NB4 (cell line): ENCODE measurements around the genes COX6B1, IGFLR1, HSPB6, NPHS1, KIRREL2, OVOL3, ZNF585A and ZNF875.

DNA sequence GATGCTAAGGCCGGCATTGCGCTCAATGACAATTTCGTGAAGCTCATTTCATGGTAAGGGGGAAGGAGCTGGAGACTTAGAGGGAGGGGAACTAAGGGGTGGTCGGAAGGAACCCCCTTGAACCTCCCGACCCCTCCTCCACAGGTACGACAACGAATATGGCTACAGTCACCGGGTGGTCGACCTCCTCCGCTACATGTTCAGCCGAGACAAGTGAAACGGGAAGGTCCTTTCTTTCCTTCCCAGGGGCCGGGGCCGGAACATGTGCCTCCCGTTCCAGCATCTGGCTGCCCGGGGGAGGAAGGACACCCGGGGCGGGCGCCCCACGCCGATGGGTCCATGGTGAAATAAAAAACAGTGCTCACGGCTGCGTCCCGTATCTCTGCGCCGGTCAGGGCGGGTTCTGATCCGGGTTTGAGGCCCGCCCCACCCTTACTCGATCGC lies 450 bp upstream of the TMEM147 start:
- RRBS, result 1% methylated on average over 23 of the region's 31 CpGs

- RRBS, result no CpG with 5 or more reads among the region's 19 CpGs
Observed at GRCh38 chr19:35550041-35550951, 4.9 kb downstream of the TMEM147 start.

DNA sequence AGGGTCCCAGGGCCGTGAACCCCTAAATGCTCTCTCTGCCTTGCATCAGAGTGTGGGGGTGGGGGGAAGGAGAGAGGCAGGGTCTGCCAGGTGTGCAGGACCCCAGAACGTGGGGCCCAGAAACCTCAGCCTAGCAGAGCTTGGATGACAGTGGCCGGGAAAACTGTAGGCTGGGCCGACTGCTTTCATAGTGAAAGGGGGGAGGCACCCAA lies 6.1 kb downstream of the TMEM147 start:
- RRBS, result no CpG with 5 or more reads among the region's 4 CpGs

GRCh38 chr19:35647955-35648613 lies at the start of gene COX6B1:
Gene COX6B1 (plus strand): TSS chr19:35648323.
- RRBS, result 1% methylated on average over 6 of the region's 30 CpGs

DNA sequence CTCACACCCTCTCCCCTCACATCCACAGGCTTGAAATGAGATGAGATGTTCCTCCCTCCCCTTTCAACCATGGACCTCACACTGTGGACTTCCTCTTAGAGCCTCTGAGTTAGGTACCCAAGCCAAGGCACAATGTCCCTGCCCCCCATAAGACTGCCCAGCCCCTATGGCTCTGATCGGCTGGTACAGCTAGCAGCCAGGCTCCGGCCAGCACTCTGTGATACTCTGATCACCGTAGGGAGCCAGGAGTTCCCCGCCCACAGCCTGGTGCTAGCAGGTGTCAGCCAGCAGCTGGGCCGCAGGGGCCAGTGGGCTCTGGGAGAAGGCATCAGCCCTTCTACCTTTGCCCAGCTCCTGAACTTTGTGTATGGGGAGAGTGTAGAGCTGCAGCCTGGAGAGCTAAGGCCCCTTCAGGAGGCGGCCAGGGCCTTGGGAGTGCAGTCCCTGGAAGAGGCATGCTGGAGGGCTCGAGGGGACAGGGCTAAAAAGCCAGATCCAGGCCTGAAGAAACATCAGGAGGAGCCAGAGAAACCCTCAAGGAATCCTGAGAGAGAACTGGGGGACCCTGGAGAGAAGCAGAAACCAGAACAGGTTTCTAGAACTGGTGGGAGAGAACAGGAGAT lies 3.2 kb upstream of the KMT2B start:
- RRBS, result no CpG with 5 or more reads among the region's 7 CpGs

DNA sequence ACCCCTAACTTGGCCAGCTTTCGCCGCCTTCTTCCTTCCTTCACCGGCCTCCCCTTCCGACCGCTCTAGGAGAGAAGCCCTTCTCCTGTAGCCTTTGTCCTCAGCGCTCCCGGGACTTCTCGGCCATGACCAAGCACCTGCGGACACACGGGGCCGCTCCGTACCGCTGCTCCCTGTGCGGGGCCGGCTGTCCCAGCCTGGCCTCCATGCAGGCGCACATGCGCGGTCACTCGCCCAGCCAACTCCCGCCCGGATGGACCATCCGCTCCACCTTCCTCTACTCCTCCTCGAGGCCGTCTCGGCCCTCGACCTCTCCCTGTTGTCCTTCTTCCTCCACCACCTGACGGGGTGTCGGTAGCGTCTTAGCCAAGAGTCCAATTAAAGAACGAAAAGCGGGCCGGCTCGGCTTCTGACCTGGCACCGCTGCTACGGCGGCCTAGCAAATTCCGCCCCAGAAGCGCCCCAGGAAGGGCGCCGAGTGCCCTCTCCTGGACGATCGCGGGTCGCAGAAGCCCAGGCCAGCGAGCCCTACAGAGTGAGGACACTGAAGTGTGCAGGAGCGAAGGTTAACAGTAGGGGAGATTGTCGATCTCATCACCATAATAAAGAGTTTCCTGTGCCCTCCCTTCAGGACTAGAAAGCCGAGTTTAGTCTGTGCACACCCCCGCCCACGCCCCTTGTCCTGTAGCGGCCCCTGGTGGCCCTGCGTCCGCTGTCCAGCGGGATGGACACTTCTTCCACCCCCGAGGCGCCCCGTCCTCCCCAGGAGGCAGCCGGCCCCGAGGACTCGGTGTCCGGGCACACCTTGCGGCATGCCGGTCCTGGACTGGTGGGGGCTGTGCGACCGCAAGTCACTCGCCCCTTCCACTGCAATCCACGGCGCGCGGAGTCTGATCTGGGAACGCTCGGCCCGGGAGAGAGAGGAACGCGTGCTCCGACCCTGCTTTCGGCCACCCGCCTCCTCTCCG lies 1.1 kb upstream of the KMT2B start:
- RRBS, result 4% methylated on average over 36 of the region's 79 CpGs

DNA sequence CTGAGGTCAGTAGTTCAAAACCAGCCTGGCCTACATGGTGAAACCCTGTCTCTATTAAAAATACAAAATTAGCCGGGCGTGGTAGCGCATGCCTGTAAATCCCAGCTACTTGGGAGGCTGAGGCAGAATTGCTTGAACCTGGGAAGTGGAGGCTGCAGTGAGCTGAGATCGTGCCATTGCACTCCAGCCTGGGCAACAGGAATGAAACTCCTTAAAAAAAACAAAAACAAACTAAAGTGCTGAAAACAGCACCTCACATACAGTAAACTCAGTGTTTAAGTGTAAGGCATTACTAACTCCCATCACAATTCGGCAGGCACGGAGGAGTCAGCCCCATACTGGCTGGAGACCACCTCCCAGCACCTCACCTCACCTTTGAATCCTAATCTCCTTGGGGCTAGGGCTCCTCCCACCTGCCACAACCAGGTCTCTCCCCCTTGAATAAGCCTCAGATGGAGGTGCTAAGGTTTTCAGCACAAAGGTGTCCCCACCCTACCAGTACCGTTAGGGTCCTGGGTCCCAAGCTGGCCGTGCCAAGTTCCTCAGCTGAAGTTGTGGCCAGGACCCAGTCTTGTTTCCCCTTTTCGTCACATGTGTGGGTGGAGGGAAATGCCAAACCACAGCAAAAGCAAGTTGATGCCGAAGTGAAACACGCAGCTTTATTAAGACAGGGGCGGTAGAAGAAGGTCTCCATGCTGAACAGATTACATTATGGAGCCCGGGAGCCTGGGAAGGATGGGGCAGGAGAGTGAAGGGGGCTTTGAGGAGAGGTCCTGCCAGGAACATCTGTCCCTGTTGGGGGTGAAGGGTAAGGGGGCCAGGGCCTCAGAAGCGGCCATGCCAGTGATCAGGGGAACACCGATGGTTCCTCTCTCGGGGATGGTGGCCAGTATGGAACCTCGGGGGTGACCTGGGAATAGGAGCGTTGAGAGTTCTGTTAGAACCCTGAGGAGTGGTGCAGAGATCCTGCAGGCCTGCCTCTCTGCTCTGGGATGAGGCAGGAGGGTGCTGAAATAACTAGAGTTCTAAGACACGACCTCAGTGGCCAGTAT lies at the start of gene IGFLR1:
Gene IGFLR1 (minus strand): TSS at position 559 of the 1,052 bp plus-strand sequence.
- RRBS, result no CpG with 5 or more reads among the region's 19 CpGs

DNA sequence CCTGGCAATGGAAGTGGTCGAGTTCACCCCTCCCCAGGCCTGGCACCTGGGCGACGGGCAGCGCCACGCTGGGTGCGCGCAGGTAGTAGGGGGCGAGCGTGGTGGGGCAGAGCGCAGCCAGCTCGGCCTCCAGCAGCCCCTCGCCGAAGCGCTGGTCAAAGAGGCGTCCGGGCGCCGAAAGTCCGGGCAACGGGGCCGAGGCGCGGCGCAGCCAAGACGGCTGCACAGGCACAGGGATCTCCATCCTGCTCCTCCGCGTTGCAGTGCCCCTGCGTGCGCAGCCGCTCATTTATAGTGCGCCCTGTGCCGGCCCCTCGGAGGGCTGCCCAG lies at the start of gene HSPB6:
Gene HSPB6 (minus strand): TSS at position 265 of the 330 bp plus-strand sequence.
- RRBS, result no CpG with 5 or more reads among the region's 33 CpGs

DNA sequence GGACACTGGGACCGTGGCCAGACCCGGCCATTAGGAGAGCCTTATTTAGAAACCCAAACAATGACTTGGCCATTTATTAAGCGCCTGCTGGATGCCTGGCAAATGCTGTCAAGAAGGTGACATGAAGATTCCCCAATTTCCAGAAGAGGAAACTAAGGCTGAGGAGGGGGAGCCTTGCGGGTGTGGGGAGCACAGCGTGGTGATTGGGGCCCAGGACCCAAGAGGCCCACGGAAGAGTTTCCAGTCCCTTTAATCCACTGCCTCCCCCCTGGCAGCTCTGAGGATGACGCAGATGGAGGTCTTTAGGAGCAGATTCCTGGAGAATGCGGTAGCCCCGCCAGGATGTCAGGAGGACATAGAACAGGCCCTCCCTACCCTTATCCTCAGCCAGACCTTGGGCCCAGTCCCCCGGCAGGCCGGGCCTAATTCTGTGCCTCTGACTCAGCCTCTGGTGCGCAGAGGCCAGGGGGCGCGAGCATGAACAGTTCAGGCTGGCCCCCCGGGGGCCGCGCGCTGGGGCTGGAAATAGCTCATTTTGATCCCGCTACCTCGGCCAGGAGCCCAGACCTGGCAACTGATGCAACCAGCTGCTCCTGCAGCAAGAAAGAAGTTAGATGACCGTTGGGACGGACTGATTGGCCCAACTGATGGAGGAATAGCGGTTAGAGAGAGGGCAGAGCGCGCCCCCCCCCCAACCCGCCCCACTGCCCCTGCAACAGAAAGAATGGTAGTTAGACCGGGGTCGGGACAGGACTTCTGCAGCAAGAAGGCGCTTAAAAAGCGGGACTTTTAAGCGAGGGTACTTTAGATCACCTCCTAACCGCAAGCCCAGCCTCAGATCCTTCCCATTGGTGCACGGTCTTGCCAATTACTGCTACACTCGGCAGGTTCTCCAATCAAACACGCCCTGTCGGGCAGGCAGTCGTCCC lies 530 bp upstream of the HSPB6 start:
- RRBS, result 32% methylated on average over 6 of the region's 37 CpGs

DNA sequence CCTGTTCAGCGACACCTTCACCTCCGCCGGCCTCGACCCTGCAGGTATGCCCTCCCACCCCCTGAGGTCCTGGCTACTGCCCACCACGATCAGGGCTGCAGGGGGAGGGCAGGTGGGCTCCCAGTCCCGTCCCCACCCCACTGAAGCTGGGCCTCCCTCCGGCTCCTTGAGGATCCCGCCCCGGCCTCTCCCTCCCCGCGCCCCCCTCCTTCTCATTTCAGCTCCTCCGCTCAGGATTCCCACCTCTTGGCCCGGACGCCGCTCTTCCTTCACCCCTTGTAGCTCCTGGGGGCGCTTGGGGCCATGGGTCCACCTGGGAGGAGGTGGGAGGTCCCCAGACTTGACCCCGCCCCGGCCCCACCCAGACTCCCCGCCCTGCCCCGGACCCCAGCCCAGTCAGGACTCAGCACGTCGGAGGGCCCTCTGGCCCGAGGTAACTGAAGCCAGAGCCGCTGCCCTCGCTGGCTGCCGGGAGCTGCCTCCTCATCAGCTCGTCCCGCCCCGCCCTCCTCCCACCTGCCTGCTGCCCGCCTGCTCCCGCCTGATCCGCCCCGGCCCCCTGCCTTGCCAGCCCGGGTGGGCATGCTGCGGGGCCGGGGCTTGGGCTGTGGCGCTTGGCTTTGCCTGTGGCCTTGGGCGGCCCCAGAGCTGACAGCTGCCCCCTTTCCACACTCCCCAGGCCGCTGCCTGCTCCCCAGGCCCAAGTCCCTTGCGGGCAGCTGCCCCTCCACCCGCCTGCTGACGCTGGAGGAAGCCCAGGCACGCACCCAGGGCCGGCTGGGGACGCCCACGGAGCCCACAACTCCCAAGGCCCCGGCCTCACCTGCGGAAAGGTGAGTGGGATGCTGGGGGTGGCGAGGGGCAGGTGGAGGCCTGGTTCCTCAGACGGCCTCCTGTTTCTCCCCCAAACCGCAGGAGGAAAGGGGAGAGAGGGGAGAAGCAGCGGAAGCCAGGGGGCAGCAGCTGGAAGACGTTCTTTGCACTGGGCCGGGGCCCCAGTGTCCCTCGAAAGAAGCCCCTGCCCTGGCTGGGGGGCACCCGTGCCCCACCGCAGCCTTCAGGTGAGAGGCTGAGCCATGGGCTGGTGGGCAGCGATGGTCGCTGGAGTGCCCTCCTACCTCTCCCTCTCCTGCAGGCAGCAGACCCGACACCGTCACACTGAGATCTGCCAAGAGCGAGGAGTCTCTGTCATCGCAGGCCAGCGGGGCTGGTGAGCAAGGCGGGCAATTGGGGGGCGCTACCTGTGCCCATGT lies 9.3 kb downstream of the ARHGAP33 start:
- RRBS, result 98% methylated on average over 11 of the region's 66 CpGs

GRCh38 chr19:35846351-35846752 lies 6.0 kb downstream of the NPHS1 start:
- RRBS, result no CpG with 5 or more reads among the region's 5 CpGs

- RRBS, result no CpG with 5 or more reads among the region's 8 CpGs
Observed at GRCh38 chr19:35852217-35852912, at the start of gene NPHS1. Gene NPHS1 (minus strand): TSS chr19:35852504.

- RRBS, result 2% methylated on average over 12 of the region's 57 CpGs
Observed at GRCh38 chr19:35856592-35857643, at the start of gene KIRREL2. Gene KIRREL2 (plus strand): TSS chr19:35856911.

DNA sequence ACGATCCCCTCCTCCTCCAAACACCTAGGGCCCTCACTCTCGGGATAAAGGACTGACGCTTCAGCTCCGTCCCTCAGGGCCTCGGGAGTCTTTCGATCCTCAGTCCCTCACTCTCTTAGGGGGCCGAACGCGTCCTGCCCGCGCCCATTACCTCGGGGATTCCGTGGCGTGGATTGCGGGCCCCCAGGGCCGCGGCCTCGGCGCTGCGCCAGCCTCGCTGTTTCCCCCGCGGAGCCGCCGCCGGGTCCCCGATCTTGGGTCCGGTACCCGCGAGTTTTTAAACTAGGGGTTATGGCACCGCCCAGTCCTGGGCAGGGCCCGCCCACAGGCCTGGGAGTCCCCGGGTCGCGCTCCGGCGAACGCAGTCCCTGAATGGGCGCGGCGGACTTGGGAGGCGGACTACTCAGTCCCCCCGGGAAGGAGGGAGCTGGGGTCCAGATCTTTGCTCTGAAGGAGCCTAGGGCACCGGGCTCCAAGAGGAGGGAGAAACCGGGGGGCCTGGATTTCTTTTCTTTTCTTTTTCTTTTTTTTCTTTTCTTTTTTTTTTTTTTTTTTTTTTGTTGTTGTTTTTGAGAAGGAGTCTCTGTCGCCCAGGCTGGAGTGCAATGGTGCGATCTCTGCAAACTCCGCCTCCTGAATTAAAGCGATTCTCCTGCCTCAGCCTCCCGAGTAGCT lies 1.9 kb upstream of the HCST start:
- RRBS, result under 1% methylated on average over 13 of the region's 50 CpGs

DNA sequence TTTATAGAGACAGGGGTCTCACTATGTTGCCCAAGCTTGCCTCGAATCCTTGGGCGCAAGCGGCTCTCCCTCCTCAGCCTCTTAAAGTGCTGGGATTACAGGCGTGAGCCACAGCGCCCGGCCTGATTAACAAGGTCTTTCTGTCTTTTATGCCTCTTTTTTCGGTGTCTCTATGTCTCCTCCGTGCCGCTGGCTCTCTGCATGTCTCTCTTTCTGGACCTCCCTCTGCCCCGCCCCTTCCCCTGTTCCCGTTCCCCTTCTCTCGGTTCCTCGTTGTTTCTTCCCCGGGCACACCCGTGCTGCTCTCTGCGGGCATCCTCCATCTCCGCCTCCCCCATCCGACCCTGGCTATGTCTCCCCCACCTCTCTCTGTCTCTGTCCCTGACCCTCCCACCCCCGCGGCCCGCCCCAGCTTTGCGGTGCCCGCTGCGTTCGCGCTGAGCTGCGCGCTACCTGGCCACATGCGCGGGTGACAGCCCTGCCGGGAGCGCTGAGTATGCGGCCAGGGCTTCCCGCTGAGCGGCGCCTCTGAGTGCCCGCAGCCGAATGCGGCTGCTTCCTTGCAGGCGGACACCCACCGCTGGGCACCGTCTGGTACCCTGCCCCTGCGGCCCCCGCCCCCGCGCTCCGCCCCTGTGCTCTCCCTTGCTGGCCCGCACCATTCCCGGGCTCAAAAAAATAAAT lies 8.0 kb upstream of the SDHAF1 start:
- RRBS, result no CpG with 5 or more reads among the region's 49 CpGs

DNA sequence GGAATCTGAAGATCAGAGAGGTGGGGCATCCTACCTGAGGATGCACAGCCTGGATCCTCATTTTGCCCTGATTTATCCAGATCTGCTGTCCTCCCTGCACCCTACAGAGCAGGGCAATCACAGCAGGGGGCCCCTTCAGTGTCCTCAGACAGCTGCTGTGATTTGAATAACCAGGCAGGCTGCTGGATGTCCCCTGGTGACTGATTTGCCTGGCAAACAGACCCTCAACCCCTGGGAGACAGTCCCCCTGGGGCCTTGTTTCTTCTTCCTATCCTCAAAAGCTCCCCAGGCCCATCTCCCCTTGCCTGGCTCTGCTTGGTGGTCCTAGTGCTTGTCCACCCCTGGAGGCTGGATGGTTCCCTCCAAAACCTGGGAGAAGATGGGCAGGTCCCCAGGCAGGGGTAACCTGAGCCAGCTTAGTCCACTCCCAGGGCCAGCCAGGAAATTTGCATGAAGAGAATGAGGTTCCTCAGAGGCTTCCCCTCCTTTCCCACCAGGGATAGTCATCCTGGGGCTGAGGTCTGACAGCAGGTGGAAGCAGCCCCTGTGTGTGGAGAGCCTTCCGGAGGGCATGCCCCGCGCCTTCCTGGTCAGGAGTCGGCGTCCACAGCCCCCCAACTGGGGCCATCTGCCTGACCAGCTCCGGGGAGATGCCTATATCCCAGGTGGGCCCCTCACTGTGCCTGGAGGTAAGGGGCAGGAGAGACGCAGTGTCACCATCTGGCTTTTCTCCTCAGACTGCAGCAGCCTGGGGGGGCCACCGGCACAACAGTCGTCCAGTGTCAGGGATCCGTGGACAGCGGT lies at the start of gene OVOL3:
Gene OVOL3 (plus strand): TSS at position 512 of the 804 bp plus-strand sequence.
- RRBS, result no CpG with 5 or more reads among the region's 11 CpGs

- RRBS, result no CpG with 5 or more reads among the region's 11 CpGs
Observed at GRCh38 chr19:36125198-36125974, 10.1 kb downstream of the TBCB start.

- RRBS, result 73% methylated on average over 16 of the region's 64 CpGs
Observed at GRCh38 chr19:36972944-36974196, 57.2 kb downstream of the ZNF568 start.

DNA sequence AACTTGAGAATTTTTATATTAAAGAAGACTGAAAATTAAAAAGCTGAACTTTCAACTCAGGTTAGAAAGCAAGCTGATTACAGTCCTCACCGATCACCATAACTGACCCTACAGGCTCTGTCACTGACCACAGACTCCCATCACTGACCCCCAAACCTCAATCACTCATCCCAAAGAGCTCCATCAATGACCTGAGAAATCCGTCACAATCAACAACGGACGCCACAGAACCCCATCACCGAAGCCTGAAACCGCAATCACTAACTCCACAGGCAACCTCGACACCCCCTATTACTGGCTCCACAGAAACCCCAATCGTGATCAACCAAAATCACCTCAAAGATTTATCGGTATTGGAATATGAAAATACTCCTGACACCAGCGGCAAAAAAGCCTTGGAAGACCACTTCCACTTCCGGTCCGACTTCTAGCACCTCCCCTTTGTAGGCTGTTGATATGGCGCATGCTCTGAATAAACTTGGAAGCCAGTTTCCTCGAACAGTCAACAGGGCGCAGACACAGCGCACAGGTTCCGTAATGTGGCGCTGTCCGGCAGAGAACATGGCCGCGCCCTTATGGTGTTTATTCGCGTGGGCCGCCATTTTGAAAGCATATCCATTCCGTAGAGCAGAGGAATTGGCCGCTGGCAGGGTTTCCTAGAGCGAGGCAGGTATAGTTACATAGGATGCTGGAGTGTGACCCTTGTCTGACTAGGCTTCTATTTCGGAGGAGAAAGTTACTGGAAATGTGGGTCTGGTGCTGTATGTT lies at the start of gene ZNF585A:
Gene ZNF585A (minus strand): TSS at position 404 of the 768 bp plus-strand sequence.
- RRBS, result no CpG with 5 or more reads among the region's 28 CpGs

- RRBS, result no CpG with 5 or more reads among the region's 55 CpGs
Observed at GRCh38 chr19:37334110-37335299, at the start of gene ZNF875. Gene ZNF875 (plus strand): TSS chr19:37334649.